Bronchus (tissue), 1 donor: Measurements from ENCODE around the gene KRTAP9-6.

- PRO-cap: no peak
Measured at GRCh38 chr17:40817964-40818618, 4.3 kb downstream of the KRT10 start.

GRCh38 chr17:40827955-40828640 is 5.7 kb upstream of the KRT10 start:
- PRO-cap: no peak

GRCh38 chr17:41059121-41059907 is 600 bp downstream of the KRTAP2-3 start:
- PRO-cap: no peak

GRCh38 chr17:41108018-41108465 is 2.9 kb downstream of the KRTAP4-9 start:
- PRO-cap: no peak

DNA sequence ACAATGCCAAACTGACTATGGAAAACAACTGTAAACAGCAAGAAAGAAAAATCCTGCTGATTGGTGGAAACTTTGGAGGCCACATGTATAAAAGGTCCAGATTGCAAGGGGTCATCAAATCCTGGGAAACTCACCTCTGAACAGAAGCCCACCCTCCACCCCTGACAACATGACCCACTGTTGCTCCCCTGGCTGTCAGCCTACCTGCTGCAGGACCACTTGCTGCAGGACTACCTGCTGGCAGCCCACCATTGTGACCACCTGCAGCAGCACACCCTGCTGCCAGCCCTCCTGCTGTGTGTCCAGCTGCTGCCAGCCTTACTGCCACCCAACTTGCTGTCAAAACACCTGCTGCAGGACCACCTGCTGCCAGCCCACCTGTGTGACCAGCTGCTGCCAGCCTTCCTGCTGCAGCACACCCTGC is at the start of gene KRTAP9-6:
TSS of gene KRTAP9-6 (plus strand) at position 170 of the 424 bp plus-strand sequence.
- PRO-cap: no peak

DNA sequence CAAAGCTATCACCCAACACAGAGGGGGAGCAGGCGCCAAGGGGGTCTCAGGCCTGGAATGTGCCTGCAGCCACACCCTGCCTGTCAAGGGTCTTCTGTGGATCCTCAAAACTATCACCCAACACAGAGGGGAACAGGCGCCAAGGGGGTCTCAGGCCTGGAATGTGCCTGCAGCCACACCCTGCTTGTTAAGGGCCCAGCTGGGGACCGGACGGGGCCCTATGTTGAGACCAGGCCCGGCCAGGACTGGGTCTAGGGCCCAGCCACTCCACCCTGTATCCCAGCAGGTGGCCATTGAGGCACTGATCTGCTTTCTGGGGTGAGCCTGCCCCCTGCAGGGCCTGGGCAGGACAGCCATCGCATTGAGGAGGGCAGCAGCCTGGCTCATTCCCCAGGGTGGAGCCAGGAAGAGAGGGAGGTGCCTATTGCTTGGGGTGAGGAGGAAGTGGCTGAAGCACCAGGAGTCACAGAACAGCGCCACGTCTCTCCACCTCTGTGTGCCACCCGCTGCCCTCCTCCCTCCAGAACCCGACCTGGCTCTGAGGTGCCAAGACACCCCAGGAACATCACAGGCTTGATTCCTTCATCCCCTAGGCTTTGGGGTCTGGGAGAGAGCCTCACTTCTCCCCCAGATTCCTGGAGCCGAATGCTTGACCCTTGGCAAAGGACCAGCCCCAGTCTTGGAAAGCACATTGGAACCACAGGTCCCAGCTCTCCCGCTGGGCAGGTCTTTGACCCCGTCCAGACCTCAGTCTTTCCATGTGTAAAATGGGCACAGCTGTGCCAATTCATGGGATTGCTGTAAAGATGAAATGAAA is 7.1 kb upstream of the KRT36 start:
- PRO-cap: unidirectional peak, plus-strand start at position 461 of the sequence

DNA sequence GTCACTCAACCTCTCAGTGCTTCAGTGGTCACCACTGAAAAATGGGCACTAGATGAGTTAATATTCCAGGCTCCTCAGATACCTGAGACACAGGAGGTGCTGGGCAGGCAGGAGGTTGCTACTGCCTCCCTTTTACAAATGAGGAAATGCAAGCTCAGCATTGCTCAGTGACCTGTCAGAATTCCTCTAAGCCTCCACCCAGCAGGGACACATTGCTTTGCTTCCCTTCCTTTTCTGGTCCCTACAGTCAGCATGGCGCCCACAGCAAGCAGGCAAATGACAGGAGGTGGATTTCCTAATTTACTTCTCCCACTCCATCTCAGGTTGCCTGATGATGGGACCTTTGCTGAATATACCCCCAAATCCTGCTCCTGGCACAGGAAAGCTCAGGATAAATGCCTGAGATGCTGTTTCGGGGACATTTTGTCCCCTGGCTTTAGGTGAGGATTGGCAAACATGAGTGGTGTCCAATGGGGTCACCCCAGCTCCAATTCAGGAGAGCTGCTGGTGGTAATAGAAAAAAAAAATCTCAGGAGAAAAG is 5.0 kb upstream of the KRT13 start:
- PRO-cap: no peak

GRCh38 chr17:41526767-41527122 is 1.4 kb downstream of the KRT19 start:
- PRO-cap: no peak

GRCh38 chr17:41532766-41533347 is 4.7 kb upstream of the KRT19 start:
- PRO-cap: no peak

DNA sequence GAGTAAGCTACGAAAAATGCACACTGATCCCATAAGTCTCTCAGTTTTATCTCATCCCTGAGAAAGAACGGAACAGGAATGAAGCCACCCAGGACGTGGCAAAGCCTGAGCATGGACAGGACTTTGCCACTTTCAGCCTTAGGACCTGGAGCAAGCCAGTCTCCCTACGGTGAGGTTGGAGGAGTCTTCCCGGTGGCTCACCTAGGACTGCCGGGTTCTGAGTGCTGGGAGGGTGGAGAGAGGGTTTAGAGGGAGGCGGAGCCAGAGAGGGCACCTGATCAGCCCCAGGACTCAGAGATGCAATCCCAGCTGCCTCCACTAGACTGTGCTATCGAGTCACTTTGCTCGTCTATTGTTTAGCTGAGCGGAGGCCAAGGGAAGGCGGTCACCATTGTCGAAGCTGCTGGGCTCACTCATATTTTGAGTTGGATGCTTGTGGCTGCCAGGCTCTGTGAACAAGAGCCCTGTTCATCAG is 7.2 kb downstream of the KRT14 start:
- PRO-cap: unidirectional peak, minus-strand start at position 209 of the sequence

GRCh38 chr17:41772500-41773709 is 13.6 kb downstream of the JUP start:
- PRO-cap: bidirectional peak, plus-strand start at chr17:41773499, minus-strand start at chr17:41773329

GRCh38 chr17:41822928-41823502 is 10.2 kb downstream of the FKBP10 start:
- PRO-cap: no peak

DNA sequence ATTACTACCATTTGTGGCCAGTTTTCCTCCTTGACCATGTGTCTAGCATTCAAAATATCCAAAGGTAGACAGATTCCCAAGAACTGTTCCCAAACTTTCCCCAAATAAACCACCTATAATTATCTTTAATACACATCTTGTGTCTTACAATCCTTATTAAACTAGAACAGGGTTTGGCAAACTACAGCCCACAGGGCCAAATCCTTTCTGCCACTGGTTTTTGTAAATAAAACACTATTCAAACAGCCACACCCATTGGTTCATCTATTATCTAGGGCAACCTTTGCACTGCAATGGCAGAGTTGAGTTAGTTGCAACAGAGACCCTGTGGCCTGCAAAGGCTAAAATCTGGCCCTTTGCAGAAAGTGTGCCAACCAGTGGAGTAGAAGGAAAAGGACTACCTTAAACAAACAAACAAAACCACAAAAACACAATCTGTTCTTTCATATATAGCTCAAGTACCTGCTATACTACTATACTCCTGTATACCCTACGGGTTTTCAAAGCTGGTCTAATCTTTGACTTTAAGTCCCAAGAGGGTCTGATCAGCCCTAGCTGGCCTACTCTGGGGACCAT is 23.1 kb downstream of the CNP start:
- PRO-cap: no peak

- PRO-cap: no peak
Measured at GRCh38 chr17:41996889-41997367, 20.3 kb downstream of the DNAJC7 start.

DNA sequence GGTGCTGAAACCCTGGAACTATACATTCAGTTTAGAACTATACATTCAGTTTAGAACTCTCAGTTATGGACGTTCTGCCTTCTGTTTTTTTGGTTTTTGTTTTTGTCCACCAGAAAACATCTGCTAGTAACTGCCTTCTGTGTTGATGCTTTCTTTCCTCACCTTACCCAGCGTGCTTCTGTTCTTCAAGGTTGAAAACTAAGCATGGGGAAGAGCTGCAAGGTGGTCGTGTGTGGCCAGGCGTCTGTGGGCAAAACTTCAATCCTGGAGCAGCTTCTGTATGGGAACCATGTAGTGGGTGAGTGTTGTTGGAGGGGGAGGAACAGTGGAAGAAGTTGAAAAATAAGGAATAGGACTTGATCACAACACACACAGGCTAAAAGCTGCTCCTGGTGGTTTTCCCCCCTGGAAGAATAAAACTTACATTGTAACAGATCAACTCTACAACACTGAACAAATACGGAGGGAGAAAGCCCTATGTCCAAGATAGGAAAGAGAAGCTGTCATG is 1.5 kb downstream of the NKIRAS2 start:
- PRO-cap: no peak

GRCh38 chr17:42024057-42024472 is 4.2 kb downstream of the NKIRAS2 start:
- PRO-cap: no peak

- PRO-cap: no peak
Measured at GRCh38 chr17:42026008-42026919, 6.4 kb downstream of the NKIRAS2 start.

GRCh38 chr17:42188960-42189858 is 4.0 kb upstream of the HCRT start:
- PRO-cap: no peak

GRCh38 chr17:42272091-42273174 is 3.8 kb downstream of the STAT5B start:
- PRO-cap: no peak

GRCh38 chr17:42301092-42301503 is 12.8 kb downstream of the STAT5A start:
- PRO-cap: no peak